ENCODE measurements around a stretch of chr16.

GRCh38 chr16:89633086-89633504 lies 19.7 kb downstream of the DPEP1 start:
- PRO-cap = no peak

- PRO-cap = no peak
Observed at GRCh38 chr16:89655350-89655830, 2.1 kb downstream of the CHMP1A start.

- PRO-cap = no peak
Observed at GRCh38 chr16:89798478-89799533, 17.6 kb downstream of the FANCA start.

DNA sequence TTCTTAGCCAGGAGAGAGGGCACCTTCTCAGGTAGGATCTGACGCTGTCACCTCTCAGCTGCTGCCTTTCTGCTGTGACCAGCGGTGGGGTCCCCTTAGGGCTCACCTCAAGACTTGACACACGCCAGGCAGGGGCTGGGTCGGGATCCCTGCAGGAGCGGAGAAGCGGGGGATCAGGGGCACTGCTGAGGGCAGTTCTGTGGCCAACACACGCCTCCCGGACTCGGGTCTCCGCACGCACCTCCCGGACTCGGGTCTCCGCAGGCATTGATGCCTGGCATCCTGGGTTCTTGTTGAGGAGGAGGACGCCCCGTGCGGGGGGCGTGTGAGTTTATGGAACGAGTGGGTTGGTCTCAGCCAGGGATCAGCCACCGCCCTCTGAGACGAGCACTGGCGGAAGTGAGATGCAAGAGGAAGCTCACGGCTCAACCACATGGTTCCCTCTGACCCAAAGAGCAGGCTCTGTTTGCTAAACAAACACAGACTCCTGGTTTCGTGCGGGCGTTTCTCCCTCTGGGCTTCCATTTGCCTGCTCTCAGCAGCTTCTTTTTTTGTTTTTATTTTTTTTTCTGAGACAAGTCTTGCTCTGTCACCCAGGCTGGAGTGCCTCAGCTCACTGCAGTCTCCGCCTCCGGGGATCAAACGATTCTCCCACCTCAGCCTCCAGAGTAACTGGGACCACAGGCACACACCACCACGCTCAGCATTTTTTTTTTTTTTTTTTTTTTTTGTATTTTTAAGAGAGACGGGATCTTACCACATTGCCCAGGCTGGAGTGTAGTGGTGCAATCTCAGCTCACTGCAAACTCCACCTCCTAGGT lies 9.4 kb downstream of the SPIRE2 start:
- PRO-cap = bidirectional peak, plus-strand start at position 390 of the sequence, minus-strand start at position 380 of the sequence

DNA sequence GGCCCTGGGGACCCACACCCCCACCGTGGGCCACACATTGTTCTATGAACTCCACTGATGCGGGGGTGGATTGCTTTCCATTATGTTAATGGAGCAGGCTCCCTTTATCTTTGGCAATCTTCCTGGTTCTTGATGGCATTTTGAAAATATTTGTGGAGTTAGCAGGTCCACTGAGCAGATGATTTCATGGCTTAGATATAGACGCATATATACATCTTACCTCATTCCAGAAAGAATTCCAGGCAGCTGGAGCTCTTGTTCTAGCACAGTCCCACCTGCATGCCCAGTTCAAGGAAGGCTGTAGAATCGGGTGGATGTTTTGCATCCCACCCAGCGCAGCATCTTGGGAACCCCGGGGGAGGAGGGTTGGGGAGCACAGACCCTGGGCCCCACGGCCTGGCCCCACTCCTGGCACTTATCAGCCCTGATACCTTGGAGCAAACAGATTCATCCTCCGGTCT lies 14.6 kb downstream of the SPIRE2 start:
- PRO-cap = no peak

GRCh38 chr16:89913190-89913401 lies 5.6 kb upstream of the MC1R start:
- PRO-cap = no peak

- PRO-cap = no peak
Observed at GRCh38 chr16:90043823-90044565, 21.5 kb downstream of the GAS8 start.

Measured in bronchus (tissue), 1 donor.